ENCODE measurements around a stretch of chr20.

- PRO-cap = no peak
- RAMPAGE, long total RNA, 2 experiments = no peak in any of the 2 experiments
Measured at GRCh38 chr20:20593430-20594044, 118.9 kb downstream of the RALGAPA2 start.

- PRO-cap = no peak
- RAMPAGE, long total RNA, 2 experiments = no peak in any of the 2 experiments
Measured at GRCh38 chr20:20635200-20635744, 77.2 kb downstream of the RALGAPA2 start.

GRCh38 chr20:20711456-20711678 lies 1.1 kb downstream of the RALGAPA2 start:
- PRO-cap = no peak
- RAMPAGE, long total RNA, 2 experiments = no peak in any of the 2 experiments

DNA sequence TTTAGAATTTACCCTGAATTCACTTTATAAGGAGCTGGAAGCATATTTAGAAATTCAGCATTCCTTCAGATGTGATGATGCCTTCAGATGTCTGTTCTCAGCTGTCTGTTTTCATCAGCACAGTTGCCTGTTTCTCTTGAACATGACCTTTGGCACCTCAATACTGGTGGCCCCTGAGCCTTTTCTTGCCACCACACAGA lies 48.9 kb downstream of the KIZ start:
- PRO-cap = no peak
- RAMPAGE, long total RNA, 2 experiments = no peak in any of the 2 experiments

GRCh38 chr20:21359873-21360284 lies 37.4 kb downstream of the NKX2-4 start:
- PRO-cap = no peak
- RAMPAGE, long total RNA, 2 experiments = no peak in any of the 2 experiments

- PRO-cap = no peak
- RAMPAGE, long total RNA, 2 experiments = no peak in any of the 2 experiments
Measured at GRCh38 chr20:21511579-21512239, 2.2 kb downstream of the NKX2-2 start.

GRCh38 chr20:21522238-21523080 lies 8.6 kb upstream of the NKX2-2 start:
- PRO-cap = no peak
- RAMPAGE, long total RNA, 2 experiments = no peak in any of the 2 experiments

- PRO-cap = no peak
- RAMPAGE, long total RNA, 2 experiments = no peak in any of the 2 experiments
Measured at GRCh38 chr20:22390096-22390829, 194.1 kb downstream of the FOXA2 start.

- PRO-cap = no peak
- RAMPAGE, long total RNA, 2 experiments = no peak in any of the 2 experiments
Measured at GRCh38 chr20:22576250-22576697, 8.1 kb downstream of the FOXA2 start.

GRCh38 chr20:22578715-22579621 lies 5.4 kb downstream of the FOXA2 start:
- PRO-cap = no peak
- RAMPAGE, long total RNA, 2 experiments = no peak in any of the 2 experiments

DNA sequence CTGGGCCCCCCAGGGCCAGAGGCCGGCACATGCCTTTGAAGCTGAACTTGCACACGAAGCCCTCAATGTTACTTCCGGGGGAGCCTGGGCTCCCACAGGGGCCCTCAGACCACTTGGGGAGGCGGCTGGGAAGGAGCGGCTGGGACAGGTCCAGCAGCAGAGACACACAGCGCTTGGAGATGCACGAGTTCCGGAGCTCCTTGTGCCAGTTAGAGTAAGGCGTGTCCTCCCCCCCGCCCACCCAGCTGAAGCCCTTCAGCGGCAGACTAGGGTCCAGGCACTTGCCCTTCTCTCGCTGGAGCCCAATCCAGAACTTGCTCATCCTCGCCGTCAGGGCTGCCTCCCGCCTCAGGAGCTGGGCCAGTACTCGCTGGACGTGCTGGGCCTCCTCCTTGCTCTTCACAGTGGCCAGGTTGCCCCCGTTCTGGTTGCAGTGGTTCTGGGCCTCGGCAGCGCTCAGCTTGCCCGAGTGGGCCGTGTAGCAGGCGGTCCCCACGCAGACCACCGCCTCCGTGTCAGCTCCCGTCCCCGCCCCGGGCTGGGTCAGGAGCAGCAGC lies 442 bp downstream of the CD93 start:
- PRO-cap = bidirectional peak, plus-strand start at position 107 of the sequence, minus-strand start outside the sequence; bidirectional peak, plus-strand start at position 244 of the sequence, minus-strand start at position 181 of the sequence
- RAMPAGE, long total RNA, 2 experiments = no peak in any of the 2 experiments

GRCh38 chr20:23100278-23101001 lies 14.3 kb upstream of the CD93 start:
- PRO-cap = no peak
- RAMPAGE, long total RNA, 2 experiments = no peak in any of the 2 experiments

- PRO-cap = no peak
- RAMPAGE, long total RNA, 2 experiments = no peak in any of the 2 experiments
Measured at GRCh38 chr20:23140555-23140865, 54.4 kb upstream of the CD93 start.

- PRO-cap = no peak
- RAMPAGE, long total RNA, 2 experiments = no peak in any of the 2 experiments
Measured at GRCh38 chr20:23140866-23141459, 54.8 kb upstream of the CD93 start.

- PRO-cap = bidirectional peak, plus-strand start at chr20:23160774, minus-strand start at chr20:23160597
- RAMPAGE, long total RNA, 2 experiments = no peak in any of the 2 experiments
Measured at GRCh38 chr20:23160452-23161059, 74.4 kb upstream of the CD93 start.

- PRO-cap = no peak
- RAMPAGE, long total RNA, 2 experiments = no peak in any of the 2 experiments
Measured at GRCh38 chr20:23366583-23367098, 4.7 kb downstream of the GZF1 start.

DNA sequence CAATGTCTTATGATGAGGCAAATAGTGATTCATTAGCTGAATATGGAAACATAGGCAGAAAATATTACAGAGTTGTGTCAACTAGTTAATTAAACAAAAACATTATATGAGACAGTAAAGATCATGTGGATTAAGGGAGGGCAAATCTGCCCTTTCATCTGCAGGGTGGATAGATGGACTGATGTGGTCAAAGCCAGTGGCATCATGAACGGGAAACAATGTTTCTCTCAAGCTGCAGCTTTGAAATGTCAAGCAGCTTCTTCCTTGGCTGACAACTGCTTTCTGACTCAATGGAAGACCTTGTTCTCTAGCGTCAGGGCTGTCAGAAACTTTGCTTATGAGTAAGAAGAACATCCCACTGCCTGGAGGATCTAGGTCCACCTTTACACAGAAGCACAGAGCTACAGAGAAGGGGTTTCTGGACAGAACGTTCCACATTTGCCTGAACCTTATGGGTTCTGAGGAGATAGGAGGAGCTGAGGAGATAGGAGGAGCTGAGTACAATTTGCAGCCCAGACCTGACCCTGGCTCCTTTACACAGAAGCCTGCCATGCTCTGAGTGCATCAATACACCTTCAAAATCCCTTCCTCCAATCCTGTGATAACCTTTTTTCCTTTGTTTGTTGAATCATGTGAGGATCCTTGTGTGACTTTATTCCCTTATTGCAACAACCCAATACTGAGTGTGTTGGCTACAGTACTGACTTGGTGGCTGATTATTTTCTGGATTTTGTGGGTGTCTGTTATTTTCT lies 6.0 kb downstream of the CST5 start:
- PRO-cap = no peak
- RAMPAGE, long total RNA, 2 experiments = no peak in any of the 2 experiments

DNA sequence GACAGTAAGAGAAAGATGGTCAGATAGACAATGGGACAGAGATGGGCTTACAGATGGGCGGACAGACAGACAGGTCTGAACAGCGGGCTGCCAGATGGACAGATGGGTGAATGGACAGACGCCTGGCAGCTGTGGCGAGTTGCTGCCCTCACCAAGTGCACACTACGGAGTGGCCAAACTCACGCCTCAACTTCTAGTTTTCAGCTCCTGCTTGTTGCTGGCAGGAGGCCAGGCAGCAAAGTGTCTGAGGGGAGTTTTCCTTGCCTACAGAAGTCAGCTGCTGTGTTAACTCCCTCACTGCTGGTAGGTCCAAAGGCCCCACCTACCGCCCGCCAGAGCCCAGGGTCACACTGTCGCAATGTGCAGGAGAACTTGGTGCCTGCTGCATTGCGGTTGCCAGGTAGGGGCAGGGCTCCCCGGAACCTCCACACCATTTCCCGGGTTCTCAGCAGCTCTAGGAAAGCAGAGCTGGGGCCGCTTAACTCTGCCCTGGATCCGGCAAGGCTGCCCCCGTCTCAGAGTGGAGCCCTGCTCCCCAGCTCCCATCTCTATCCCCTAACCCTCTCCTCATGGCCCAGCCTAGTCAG lies 7.5 kb downstream of the GGTLC1 start:
- PRO-cap = no peak
- RAMPAGE, long total RNA, 2 experiments = no peak in any of the 2 experiments

DNA sequence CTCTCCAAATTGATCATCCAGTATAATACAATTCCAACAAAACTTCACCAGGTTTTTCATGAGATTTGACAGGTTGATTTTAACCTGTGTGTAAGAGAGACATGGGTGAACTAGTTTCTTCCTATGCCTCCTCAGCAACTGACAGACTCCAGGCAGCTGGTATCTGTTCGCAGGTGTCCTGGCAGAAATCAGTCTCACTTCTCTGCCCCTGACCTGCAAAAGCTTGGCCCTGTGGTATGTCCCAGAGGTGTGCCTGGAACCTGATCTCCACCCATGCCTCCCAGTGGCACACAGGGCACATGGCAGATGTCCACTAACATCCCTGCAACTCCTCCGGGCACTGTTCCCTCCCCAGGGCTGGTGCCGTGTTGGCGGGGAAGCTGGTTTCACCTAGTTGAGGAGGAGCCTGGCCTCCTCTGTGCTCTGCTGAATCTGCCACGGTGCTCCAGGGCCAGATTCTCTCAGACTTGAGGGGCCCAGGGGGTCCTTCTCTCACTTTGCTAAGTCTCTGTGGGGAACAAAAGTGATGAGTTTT lies 123.3 kb upstream of the GGTLC1 start:
- PRO-cap = no peak
- RAMPAGE, long total RNA, 2 experiments = no peak in any of the 2 experiments

DNA sequence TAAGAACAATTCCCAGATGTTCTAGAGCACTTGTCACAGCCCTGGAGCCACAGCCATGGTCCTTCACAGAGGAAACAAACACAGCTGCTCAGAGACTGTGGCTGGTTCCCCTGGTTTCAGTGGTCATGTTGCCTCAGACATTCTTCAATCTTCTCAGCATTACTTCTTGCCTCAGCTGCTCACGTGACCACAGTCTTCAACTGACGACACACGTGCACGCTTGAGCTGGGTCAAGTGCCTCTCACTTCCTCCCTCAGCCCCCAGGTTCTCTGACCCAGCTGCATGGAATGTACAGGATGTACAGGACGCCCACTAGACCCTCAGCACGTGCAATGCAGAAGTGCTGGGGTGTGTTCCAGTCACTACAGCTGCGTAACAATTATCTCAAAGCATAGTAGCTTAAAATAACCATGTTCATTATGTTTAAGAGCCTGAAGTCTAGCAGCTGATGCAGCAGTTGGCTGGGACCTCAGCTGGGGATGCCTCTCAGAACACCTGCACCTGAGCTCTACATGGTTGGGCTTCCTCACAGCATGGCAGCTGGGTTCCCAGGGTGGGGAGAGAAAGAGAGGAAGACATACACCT lies 159.9 kb upstream of the GGTLC1 start:
- PRO-cap = no peak
- RAMPAGE, long total RNA, 2 experiments = no peak in any of the 2 experiments